OVCAR3 (cell line): ENCODE results near the genes MIOS and TMEM106B.

DNA sequence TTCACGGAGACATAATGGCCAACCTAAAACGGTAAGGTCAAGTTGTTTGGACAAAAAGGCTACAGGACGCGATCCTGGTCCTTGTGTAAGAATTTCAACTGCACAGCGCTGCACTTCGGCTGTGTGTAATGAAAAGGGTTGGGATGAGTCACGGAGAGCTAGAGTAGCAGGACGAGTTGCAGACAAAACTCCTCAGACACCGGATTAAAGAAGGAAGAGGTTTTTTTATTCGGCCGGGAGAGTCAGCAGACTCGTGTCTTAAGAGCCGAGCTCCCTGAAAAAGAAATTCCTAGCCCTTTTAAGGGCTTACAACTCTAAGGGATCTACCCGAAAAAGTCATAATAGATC lies 124.1 kb upstream of the CCZ1B start:
- RRBS = no CpG with 5 or more reads among the region's 14 CpGs

DNA sequence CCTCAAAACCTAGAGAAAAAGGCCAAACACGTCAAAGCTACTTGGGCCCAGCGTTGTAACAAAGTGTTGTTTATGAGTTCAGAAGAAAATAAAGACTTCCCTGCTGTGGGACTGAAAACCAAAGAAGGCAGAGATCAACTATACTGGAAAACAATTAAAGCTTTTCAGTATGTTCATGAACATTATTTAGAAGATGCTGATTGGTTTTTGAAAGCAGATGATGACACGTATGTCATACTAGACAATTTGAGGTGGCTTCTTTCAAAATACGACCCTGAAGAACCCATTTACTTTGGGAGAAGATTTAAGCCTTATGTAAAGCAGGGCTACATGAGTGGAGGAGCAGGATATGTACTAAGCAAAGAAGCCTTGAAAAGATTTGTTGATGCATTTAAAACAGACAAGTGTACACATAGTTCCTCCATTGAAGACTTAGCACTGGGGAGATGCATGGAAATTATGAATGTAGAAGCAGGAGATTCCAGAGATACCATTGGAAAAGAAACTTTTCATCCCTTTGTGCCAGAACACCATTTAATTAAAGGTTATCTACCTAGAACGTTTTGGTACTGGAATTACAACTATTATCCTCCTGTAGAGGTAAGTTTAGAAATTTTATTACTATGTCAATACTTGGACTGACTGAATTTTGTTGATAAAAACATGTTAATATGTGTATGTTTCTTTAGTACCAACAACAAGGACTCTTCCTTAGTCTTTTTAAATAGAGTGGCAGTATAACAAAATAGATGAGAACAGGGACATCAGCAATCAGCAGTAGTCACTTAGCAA lies 56.2 kb downstream of the C1GALT1 start:
- RRBS = no CpG with 5 or more reads among the region's 5 CpGs

- RRBS = no CpG with 5 or more reads among the region's 3 CpGs
Observed at GRCh38 chr7:7310821-7311119, 128.4 kb downstream of the C1GALT1 start.

DNA sequence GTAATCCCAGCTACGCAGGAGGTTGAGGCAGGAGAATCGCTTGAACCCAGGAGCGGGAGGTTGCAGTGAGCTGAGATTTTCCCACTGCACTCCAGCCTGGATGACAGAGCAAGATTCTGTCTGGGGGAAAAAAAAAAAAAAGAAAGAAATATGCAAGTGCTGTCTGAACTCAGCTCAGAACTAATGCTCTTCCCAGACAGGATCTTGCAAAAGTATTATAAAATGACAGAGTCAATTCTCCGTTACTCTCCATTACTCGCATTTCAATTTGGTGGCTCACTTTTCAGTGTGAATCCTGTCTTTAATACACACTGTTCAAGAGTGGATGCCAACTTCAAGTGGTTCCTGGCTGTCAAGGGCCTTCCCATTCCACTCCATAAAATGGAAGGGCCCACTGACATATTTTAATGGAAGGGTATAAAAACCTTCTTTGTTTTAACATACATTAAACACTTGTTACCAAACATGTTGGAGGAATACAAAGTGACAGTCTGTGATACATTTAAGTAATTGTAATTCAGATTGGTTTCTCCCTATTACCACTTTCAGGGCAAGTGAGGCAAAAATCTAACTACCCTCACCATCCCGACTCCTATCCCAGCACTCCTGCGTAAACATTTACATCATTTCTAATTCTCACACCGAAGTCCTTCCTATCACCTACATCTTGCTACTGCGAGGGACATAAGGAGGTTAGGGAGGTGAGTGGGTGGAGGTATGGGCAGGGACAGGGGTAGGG lies 175.4 kb downstream of the C1GALT1 start:
- RRBS = no CpG with 5 or more reads among the region's 9 CpGs

DNA sequence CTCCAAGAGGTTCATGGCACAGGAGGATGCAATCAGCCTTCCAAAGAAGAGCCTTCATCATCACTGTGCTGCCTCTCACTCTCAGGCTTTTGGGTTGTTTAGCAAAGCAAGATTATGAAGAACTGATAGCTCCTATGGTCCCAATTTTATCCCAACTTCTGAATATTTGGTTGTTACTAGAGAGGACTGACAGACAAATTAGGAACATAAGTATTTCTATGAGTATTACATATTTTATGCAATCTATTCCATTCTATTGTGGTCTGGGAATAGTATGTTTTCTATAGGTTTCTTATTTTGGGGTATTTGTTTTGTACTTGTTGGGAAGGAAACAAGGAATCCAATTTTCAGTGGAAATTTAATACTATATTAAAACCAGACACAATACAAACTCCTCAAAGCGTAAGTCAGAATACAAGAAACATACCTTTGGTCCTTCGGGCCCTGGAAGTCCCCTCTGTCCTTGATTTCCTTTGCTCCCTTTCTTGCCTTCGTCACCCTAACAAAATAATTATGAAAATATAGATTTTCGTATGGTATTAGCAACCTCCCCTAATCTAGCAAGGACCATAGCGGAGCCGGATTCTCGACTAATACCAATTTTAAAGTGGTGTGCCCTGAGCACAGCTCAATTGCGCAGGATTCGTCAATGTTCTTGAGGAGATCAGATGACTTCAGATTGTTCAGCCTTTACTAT lies 95.2 kb downstream of the COL28A1 start:
- RRBS = no CpG with 5 or more reads among the region's 9 CpGs

GRCh38 chr7:7566306-7567170 lies at the start of gene MIOS:
TSS of gene MIOS (plus strand) at chr7:7566884.
- RRBS = 4% methylated on average over 26 of the region's 67 CpGs

- RRBS = 4% methylated on average over 20 of the region's 35 CpGs
Observed at GRCh38 chr7:7567171-7567669, 536 bp downstream of the MIOS start.

DNA sequence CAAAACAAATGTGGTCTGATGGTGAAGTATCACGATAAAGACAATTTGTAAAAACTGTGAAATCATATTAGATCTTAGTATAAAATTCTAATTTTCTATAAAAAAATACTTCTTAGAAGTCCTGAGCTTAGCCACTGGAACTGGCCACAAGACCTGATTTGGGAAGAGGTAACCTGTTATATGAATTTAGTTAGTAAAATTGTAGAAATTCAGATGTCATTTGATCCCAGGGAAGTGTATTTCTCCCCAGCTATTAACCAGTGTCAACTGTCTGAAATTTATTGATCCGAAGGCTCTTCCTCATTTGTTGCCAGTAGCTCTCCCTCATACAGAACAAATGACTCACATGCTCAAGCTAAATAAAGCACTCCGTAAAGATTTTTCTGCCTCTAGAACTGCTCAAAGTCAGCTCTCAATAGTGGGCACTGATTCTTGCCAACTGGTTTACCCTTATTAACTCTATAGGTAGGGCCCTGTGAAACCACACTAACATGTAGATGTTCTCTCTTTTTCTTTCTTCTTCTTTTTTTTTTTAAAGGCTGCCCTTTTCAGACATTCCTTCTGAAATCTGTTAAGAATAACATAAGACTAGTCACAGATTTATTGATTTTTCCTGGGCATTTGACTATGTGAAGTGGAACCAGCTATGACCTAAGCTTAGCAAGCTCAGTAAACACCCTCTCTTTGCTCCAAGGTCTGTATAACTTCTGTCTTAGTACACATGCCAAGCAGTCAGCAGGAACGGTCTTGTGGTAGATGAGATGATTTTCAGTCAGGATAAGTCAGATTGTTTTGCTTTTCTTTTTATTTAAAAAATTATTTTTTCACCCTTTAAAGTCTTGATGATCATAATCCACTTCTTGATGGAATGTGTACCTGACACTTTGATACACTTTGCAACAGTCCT lies 21.8 kb downstream of the RPA3 start:
- RRBS = no CpG with 5 or more reads among the region's 4 CpGs

- RRBS = no CpG with 5 or more reads among the region's 8 CpGs
Observed at GRCh38 chr7:8260861-8261220, 1.1 kb downstream of the ICA1 start.

DNA sequence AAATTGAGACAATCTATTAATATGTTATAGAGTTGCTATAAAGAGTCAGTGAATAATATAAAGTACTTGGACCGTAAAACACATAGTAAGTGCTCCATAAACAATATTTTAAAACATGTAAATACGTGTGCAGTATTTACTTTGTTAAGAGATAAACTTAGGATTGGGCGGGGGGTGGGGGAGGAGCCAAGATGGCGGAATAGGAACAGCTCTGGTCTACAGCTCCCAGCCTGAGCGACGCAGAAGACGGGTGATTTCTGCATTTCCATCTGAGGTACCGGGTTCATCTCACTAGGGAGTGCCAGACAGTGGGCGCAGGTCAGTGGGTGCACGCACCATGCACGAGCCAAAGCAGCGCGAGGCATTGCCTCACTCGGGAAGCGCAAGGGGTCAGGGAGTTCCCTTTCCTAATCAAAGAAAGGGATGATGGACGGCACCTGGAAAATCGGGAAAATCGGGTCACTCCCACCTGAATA lies 81.8 kb upstream of the NXPH1 start:
- RRBS = no CpG with 5 or more reads among the region's 18 CpGs

GRCh38 chr7:9872357-9872716 lies 1067.6 kb downstream of the NDUFA4 start:
- RRBS = 94% methylated on average over 2 of the region's 11 CpGs

GRCh38 chr7:10941010-10941560 lies 1.1 kb upstream of the NDUFA4 start:
- RRBS = no CpG with 5 or more reads among the region's 9 CpGs

GRCh38 chr7:11252637-11253386 lies 279.1 kb downstream of the PHF14 start:
- RRBS = no CpG with 5 or more reads among the region's 3 CpGs

DNA sequence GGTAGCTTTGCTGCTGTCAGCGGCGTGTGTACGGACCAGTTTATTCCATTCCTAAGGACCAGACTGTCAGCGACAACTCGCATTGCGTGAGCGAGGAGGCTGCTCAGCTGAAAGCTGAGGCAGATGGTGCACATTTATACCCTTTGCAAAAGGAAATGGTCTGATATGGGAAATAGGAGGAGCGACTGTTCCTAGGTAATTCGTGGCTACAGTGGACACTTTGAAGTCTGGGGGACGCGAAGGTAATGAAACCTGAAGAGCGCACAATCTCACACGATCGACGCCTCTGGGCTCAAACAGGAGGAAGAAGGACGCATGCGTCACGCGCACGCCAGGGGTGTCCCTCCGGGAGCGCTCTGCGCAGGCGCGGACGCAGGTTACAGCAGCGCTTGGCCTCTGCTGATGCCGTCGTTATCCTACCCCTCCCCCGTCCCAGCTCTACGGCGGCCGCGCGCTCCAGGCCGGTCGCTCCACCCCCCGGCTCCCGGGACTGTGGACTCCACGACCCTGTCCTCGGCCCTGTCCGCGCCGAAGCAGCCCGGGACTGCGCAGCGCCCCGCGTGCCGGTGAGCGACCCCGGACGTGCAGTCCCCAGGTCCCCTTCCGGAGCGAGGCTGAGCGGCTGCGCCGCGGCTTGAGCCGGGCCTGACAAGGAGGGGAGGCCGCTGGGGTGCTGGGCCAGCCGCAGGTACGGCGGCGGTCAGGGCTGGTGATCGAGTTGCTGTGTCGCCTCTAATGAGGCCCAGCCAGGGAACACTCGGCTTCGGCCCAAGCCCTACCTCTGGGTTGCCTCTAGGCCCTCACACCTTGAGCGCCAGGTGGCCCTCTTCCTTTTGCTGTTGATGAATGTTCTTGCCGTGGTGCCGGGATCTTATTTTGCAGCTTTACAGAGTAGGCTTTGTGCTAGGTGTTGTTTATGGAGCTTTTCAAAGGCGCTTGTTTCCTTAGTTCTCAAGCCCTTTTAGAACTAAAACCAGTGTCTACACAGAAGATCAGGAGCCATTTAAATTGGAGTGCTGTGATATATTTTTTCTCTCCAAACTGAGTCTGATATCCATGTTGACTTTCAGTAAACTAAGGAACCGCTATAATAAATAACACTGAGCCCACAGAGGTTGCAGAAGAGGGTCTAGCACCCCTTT lies at the start of gene TMEM106B:
TMEM106B (plus strand) TSS at position 435 of the 1,142 bp plus-strand sequence.
- RRBS = 4% methylated on average over 27 of the region's 74 CpGs

DNA sequence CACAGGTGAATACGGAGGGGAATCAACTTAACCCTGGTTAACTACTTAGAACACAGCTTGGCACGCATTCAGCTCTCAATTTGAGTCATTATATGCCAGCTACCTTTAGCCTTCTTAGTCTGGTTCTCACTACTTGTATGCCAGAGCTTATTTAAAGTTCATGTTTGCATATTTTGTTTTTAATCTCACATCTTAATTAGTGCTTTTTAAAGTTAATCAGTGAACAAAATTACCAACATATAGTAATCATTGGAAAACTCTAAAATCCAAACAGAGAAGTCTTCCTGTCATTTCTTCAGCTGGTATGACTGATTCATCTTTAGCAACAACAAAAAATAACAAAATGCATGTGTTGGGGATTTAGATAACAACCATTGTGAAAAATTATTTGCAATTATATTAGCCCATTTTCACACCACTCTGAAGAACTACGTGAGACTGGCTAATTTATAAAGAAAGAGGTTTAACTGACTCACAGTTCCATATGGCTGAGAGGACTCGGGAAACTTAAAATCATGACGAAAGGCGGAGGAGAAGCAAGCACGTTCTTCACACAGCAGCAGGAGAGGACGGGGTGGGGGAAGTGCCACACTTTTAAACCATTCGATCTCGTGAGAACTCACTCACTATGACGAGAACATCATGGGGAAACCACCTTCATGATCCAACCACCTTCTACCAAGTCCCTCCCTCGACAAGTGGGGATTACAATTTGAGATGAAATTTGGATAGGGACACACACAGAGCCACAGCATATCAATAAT lies 80.5 kb downstream of the VWDE start:
- RRBS = no CpG with 5 or more reads among the region's 12 CpGs

DNA sequence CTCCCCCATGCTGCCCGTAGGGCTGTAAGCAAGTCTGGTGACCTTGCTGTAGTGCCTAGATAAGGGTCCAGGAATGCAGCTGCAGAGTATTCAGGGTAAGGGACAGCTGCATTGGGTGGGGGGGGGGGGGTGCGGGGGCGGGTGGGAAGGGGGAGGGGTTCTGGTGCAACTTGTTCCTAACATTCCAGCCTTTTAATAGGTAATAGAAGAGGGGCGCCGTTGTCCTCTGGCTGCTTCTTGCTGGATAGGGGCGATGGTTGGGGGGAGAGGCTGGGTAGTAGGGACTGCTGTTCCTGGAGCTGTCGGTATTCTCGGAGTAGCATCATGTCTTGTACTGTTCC lies 18.1 kb downstream of the SCIN start:
- RRBS = no CpG with 5 or more reads among the region's 8 CpGs

DNA sequence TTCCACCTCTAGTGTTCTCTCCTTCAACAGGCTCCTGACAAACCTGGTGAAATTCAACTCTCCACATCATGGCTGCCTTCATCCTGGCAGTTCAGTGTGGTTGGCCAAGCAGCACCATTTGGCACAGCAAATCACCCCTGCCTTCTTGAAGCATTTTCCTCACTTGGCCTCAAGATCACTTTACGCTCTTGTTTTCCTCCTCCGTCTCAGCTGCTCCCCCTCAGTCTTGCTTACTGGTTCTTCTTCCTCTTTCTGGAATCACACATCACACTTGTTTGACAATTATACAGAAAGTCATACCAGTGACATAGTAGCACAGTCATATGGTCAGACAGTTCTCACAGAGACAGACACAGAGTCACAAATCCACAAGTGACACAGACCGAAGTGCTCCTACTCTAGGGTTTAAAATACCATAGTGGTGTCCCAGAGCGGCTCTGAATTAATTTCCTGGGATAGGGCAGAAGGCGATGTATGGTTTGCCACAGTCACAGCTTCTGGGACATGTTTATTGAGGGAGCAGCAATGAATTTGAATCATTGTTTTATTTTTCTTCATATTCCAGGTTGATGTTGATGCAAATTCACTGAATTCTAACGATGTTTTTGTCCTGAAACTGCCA lies 43.7 kb upstream of the ARL4A start:
- RRBS = no CpG with 5 or more reads among the region's 6 CpGs

- RRBS = no CpG with 5 or more reads among the region's 2 CpGs
Observed at GRCh38 chr7:12689818-12690769, 2.7 kb downstream of the ARL4A start.